ENCODE measurements around the gene PRSS57.

- PRO-cap: no peak
Observed at GRCh38 chr19:281060-281631, 10.1 kb downstream of the PLPP2 start.

DNA sequence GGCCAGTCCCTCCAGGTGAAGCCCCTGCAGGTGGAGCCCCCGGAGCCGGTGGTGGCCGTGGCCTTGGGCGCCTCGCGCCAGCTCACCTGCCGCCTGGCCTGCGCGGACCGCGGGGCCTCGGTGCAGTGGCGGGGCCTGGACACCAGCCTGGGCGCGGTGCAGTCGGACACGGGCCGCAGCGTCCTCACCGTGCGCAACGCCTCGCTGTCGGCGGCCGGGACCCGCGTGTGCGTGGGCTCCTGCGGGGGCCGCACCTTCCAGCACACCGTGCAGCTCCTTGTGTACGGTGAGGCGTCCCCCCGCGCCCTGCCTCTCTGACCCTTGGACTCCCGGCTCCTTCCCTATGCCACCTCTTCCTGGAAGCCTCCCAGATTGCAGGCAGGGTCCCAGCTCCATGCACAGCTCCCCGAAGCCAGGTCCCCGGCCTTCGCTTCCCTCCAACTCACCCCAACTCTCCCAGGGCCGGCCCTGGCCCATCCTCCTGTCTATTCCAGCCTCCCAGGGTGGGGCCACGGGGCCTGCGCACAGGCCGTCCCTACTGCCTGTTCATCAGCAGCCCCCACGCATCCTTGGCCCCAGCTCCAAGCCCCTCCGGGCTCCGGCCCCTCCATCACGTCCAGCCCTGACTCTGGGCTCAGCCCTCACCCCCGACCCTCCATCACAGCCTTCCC, 1.7 kb downstream of the MADCAM1 start:
- PRO-cap: no peak

GRCh38 chr19:535572-536046, 4.0 kb downstream of the CDC34 start:
- PRO-cap: no peak

DNA sequence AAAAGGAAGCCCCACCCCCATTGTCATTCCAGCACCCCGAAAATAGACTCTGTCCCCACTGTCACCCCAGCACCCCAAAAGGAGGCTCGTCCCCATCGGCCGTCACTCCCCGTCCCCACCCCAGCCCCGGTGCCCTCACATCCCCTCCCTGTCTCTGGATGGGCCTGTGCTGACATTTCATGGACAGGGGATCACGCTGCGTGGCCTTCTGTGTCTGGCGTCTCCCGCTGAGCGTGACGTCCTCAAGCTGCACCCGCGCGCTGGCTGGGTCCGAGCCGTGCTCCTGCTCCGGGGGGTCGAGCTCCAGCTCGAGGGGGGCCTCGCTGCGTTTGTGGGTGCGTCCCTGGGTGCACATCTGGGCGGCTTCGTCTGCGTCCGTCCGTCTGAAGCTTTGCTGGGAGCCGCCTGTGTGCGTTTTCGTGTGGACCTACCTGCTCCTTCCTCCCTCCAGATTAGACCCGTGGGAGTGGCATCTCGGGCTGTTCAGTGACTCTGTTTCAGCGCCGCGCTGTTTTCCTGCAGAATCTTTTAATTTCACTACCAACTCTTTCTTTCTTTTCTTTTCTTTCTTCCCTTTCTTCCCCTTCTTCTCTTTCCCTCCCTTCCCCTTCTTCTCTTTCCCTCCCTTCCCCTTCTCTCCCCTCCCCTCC, 7.3 kb downstream of the GZMM start:
- PRO-cap: no peak

- PRO-cap: no peak
Observed at GRCh38 chr19:552475-552992, 8.7 kb downstream of the GZMM start.

GRCh38 chr19:680197-680691, 4.1 kb downstream of the FSTL3 start:
- PRO-cap: bidirectional peak, plus-strand start at chr19:680752, minus-strand start at chr19:680460

- PRO-cap: no peak
Observed at GRCh38 chr19:695317-695875, at the start of gene PRSS57. Gene PRSS57 (minus strand): TSS chr19:695452.

- PRO-cap: no peak
Observed at GRCh38 chr19:738509-739400, 12.2 kb upstream of the MISP start.

DNA sequence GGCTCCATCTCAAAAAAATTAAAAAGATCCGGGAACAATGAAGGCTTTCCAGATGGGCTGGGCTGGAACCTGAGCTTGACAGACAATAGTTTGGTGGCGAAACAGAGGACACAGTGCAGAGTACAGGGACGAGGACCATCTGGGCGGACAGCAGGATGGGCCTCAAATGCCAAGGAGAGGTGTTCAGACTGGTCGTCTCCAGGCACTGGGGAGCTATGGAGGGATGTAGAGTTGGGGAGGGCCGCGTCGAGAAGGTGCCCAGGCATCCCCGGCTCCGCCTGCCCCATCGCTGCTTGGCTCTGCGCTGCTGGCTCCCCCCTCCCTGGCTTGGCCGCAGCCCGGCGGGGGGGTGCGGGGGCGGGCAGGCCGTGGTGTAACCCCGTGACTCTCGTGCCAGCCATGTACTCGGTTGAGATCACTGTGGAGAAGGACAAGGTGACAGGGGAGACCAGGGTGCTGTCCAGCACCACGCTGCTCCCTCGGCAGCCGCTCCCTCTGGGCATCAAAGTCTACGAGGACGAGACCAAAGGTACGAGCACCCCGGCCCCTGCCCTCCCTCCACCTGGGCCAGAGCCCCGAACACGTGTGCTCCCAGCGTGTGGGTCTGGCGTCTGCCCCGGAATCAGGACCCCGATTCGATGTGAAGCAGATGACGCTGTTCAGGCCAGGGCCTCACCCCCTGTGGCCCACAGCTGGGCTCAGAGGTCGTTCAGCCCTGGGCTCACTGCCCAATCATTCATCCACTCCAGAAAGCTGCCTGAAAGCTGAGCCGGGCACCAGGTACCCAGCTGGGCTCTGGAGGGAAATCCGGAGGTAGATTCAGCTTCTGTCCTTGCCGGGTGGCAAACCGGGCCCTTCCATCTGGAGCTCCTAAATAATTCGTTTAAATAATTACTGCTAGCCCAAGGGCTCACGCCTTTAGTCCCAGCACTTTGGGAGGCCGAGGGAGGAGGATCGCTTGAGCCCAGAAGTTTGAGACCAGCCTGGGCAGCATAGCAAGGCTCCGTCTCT, 10.7 kb upstream of the MISP start:
- PRO-cap: no peak

GRCh38 chr19:797633-798079, 404 bp downstream of the PTBP1 start:
- PRO-cap: bidirectional peak, plus-strand start at chr19:797984, minus-strand start at chr19:797863

- PRO-cap: no peak
Observed at GRCh38 chr19:861417-862118, 2.1 kb downstream of the CFD start.

- PRO-cap: no peak
Observed at GRCh38 chr19:901759-902743, 9.1 kb upstream of the MED16 start.

GRCh38 chr19:918572-919183, 1.5 kb downstream of the KISS1R start:
- PRO-cap: no peak

GRCh38 chr19:927750-928463, 2.1 kb downstream of the ARID3A start:
- PRO-cap: bidirectional peak, plus-strand start at chr19:927776, minus-strand start at chr19:927807; unidirectional peak, minus-strand start at chr19:928010; bidirectional peak, plus-strand start at chr19:928370, minus-strand start at chr19:928072

DNA sequence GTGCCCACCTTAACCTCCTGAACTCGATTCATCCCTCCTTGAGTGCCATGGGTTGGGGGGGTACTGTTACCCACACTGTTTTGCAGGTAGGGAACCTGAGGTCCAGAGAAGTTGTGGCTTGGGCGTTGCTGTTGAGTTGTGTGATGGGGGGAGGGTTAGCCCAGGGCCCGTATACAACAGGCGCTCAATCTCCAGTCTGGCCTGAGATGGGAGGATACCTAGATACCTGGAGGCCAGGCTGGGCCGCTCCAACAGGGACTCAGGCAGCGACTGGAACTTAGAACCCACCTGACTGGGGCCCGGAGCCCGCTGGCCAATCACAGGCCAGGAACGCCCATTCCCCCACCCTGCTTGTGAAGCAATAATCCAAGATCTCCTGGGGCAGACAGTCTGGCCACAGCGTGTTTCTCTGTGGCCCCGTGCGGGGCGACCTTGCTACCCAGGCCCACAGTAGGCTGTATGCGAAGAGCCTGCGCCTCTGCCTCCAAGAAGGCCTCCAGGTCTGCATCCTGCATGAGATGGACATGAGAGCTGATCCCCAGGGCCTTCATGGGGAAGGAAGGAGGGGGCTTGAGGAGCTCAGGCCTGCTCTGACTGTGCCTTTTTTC, 2.9 kb downstream of the ARID3A start:
- PRO-cap: no peak

GRCh38 chr19:929358-930093, 3.7 kb downstream of the ARID3A start:
- PRO-cap: no peak

- PRO-cap: no peak
Observed at GRCh38 chr19:933243-933703, 7.4 kb downstream of the ARID3A start.

DNA sequence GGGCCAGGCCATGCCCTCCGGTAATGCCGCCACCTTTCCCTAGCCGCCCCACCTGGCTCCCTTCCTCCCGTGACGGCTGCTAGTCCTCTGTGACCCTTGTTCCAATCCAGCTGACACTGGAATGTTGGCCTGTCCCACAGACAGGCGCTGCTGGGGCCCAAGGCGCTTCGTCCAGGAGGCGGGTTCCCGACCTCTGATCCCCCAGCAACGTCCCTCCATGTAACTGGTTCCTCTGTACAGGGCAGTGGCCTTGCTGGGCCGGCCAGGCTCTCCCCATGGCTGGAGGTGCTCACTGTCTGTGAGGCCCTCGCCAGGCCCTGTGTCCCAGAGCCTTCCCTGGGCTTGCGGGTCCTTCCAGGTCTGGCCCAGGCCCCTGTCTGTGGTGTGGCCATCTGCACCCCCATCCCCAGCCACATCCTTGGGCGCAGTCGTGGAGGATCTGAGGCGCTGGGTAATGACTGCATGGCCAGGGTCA, 6.8 kb upstream of the GRIN3B start:
- PRO-cap: no peak

- PRO-cap: bidirectional peak, plus-strand start at chr19:1021517, minus-strand start at chr19:1021123; unidirectional peak, plus-strand start at chr19:1021754
Observed at GRCh38 chr19:1021451-1021975, 590 bp upstream of the TMEM259 start.

GRCh38 chr19:1045403-1045671, 5.4 kb downstream of the ABCA7 start:
- PRO-cap: no peak

All from neuron (in vitro differentiated cells).